ENCODE measurements around a stretch of chr16.

- PRO-cap, result no peak
These were observed 241.6 kb upstream of the CIBAR2 start for GRCh38 chr16:85353763-85354301.

GRCh38 chr16:85360138-85361308, 248.3 kb upstream of the CIBAR2 start:
- PRO-cap, result no peak

- PRO-cap, result no peak
These were observed 197.7 kb upstream of the GSE1 start for GRCh38 chr16:85415143-85416113.

- PRO-cap, result no peak
These were observed 183.2 kb upstream of the GSE1 start for GRCh38 chr16:85429757-85430503.

- PRO-cap, result no peak
These were observed 83.5 kb upstream of the GSE1 start for GRCh38 chr16:85529607-85530120.

GRCh38 chr16:85539394-85540245, 73.5 kb upstream of the GSE1 start:
- PRO-cap, result no peak

DNA sequence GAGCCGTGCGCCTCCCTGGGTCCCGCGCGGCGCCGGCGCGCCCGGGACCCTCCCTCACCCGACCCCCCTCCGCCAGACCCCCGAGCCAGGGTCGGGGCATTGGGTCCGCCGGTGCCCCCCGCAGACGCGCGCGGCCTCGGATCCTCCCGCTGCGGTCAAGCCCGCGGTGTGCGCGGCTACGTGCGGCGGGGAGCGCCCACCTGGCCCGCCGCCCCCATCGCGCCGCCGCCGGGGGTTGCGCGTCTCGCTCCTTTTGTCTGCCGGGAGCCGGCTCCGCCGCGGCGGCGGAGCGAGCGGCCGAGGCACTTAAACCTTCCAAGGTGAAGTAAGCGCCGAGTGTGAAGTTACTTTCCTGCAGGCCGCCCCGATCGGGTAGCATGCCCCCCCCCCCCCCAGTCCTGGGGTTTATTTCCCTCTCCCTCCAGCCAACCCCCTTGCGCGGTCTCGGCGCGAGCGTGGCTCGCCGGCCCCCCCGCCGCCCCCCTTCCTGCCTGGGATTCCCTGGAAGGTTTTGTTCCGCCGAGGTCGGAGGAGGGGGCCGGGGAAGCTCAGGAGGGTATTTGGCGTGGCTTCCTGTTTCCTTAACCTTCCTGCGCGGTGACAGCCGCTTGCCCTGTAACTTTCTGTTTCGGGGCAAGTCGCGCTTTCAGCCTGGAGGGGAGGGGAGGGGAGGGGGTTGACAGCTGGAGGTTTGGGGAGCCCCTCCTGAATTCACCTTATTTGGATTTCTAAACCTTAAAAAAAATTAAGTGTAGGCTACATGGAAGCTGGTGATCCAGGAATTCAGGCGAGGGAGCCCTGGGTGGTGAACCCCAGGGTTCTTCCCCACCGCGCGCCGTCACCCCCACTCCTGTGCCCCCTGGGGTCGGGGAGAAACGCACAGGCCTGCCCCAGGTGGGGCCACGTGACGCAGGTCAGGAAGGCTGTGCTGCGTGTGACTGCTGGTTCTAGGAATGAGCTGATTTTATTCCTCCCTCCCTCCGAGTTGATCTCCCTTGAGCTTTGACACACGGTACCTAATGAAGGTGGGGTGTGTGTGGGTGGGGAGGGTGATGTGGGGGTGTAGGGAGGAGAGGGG, 56.4 kb upstream of the GSE1 start:
- PRO-cap, result bidirectional peak, plus-strand start at position 256 of the sequence, minus-strand start at position 168 of the sequence; bidirectional peak, plus-strand start at position 335 of the sequence, minus-strand start at position 379 of the sequence; bidirectional peak, plus-strand start at position 584 of the sequence, minus-strand start at position 599 of the sequence; bidirectional peak, plus-strand start at position 961 of the sequence, minus-strand start at position 940 of the sequence

DNA sequence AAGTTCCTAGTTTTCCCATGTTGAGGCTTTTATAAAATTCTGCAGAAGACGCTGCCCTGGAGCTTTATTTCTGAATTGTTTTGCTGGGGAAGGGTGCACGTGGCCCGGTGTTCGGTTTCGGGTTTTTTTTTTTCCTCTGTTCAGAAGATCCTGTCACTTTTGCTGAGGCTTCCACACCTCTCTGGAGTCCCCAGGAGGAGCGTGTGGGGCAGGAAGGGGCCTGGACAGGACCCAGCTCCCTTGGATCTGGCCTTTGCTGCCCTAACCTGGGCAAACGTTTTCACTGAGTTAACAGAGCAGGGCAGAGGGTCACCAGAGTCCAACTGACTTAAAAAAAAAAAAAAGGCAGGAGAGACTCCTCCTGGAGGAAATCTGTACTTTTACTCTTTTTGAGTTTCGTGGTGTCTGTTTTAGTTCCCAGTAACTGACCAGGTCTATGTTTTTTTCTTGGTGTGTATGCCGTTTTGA, 55.6 kb upstream of the GSE1 start:
- PRO-cap, result no peak

DNA sequence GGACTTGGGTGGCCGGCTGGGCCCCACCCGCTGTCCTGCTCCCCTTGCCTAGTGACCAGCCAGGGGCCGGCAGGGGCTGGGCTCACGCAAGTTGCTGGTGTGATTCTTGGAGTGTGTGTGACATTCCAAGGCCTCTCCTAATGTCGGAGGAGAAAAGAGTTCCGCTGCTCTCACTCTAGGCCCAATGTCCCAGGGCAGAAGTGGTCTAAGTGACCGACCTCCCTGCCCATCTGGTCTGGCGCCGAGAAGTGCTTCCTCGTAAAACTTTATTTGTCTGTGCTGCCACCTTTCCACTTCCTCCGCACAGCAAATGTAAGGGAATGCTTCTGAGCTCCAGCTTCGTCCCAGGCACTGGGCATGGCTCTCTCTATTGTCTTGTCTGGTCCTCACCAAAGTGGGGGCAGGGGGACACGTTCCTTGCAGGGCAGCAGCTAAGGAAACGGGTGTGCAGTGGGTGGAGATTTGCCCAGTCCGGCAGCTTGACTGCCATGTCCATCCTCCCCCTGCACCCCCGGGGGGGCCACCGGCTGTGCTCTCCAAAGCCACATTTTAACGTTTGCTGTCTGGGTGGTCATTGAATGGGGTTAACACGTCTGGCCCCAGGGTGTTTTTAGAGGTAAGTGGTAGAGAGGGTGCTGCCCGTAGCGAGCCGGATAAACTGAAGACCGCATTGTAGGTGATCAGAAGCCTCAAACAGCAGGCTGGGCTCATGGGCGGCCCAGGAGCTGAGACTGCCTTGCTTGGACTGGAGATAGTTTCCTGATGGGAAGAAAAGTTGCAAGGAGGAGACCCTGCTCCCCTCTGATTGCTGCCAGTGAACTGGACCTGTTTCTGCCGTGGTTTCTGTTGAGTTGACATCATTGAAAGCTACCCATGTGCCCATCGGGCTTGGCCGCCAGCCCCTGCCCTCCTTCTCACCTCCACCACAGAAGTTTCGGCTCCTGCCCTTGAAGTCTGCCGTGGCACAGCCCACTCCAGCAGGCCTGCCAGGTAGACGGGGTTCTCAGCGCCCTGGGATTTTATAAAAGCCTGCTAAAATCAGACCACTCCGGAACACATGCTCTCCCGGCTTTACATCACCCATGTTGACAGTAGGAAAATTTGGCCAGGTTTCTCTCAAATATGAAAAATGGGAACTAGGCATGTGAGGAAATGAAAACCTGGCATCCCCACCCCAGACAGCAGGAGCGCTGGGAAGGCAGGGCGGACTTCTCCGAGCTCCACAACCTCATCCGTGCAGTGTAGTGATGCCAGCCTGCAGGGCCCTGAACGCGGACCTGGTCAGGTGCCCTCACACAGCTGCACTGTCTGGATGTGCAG, 7.5 kb upstream of the GSE1 start:
- PRO-cap, result no peak

- PRO-cap, result no peak
These were observed 11.6 kb downstream of the GSE1 start for GRCh38 chr16:85624407-85625436.

- PRO-cap, result no peak
These were observed 14.0 kb downstream of the GSE1 start for GRCh38 chr16:85626859-85627877.

- PRO-cap, result no peak
These were observed 26.4 kb downstream of the GSE1 start for GRCh38 chr16:85639469-85639971.

GRCh38 chr16:85641423-85642484, 28.6 kb downstream of the GSE1 start:
- PRO-cap, result no peak

DNA sequence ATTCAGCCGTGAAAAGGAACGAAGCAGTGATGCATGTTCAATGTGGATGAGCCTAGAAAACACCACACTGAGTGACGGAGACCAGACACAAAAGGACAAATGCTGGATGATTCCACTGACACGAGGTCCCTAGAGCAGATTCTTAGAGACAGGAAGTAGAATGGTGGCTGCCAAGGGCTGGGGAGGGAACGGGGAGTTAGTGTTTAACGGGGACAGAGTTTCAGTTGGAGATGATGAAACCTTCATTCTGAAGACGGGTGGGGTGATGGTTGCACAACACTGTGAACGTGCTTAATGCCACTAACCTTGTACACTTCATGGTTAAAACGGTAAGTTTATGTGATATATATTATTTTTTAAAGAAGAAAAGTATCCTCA, 17.7 kb downstream of the C16orf74 start:
- PRO-cap, result no peak

- PRO-cap, result no peak
These were observed 791 bp downstream of the C16orf74 start for GRCh38 chr16:85749848-85750761.

- PRO-cap, result no peak
These were observed 6.4 kb downstream of the COX4I1 start for GRCh38 chr16:85805723-85806458.

DNA sequence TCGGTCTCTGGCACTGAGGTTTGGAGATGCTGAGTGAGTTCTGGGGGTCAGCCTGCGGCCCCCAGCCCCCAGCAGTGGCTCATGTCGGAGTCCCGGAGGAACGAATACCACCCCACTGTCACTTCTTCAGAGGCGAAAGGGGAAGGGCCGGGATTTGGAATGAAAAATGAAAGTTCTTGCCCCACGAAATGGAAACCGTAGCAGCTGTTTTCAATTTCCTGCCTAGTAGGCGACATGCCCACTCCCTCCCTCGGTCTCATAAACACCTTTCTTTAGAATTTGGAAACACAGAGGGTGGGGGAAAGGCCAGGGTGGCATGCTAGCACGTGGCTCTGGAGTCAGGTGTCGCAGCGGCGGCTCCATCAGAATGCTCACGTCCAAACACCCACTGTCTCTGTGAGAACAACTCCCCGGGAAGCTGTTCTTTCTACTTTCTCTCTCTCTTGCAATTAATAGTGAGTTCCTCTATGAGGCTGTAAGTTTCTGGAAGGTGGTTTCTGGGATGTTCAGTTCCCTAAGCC, 96.8 kb downstream of the IRF8 start:
- PRO-cap, result no peak

DNA sequence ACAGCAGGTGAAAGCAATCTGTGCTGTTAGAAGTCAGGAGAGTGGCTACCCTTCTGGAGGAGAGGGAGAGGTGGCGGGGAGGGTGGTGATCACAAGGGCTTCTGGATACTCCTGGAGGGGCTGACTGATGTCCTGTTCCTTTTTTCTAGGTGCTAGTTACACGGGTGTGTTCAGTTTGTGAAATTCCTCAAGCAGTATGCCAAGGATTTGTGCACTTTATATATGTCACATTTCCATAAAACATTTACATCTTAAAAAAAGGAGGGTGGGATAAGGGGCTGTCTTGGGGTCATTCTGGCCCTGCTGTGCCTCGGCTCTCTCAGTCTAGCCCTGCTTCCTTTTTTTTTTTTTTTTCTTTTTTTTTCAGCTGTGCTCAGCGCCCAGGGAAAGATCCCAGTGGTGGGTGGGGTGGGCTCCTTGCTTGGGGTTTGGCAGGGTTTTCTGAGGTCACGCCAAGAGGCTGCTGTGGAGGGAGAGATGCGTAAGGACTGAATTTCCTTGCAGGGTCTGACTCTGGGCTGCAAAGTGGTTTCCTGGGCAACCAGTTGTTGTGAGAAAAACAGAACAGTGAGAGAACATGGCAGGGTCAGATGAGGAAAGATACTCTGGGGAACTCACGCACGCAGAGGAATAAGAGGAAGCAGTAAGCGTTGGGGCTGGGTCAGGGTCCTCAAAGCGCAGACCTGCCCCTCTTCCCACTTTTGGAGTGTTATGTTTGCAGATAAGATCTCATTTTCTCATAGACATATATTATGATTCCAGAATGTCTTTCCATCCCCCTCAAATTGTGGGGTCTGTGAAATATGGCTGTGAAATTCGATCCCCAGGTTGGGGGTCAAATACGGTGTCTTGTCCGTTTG, 119.4 kb downstream of the IRF8 start:
- PRO-cap, result no peak

DNA sequence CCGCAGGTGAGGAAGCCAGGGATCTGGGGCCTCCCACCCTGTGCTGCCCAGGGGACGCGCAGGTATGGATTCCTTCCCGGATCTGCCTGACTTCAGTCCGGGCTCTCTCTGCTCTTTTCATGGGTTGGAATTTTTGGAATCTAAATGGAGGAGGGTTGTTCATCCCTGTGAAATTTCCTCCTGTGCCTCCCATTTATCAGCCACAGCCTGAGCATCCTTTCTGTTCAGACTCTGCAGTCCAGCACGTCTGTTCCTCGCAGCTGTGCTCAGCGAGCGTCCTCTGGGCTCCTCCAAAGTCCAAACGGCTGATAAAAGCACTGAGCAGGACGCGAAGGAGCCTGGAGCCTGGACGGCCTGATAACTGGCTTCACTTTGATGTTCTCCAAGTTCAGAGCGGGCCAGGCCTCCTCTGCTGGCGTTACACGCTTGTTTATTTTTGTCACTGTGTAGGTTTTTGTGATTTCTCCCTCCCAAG, 290.7 kb upstream of the FOXF1 start:
- PRO-cap, result no peak

- PRO-cap, result no peak
These were observed 128.3 kb upstream of the FOXF1 start for GRCh38 chr16:86382059-86382467.